Measurements from ENCODE around the gene FAF1.

GRCh38 chr1:47697508-47698704 is 260.1 kb downstream of the FOXD2 start:
- PRO-cap, 2 experiments = no peak in any of the 2 experiments

DNA sequence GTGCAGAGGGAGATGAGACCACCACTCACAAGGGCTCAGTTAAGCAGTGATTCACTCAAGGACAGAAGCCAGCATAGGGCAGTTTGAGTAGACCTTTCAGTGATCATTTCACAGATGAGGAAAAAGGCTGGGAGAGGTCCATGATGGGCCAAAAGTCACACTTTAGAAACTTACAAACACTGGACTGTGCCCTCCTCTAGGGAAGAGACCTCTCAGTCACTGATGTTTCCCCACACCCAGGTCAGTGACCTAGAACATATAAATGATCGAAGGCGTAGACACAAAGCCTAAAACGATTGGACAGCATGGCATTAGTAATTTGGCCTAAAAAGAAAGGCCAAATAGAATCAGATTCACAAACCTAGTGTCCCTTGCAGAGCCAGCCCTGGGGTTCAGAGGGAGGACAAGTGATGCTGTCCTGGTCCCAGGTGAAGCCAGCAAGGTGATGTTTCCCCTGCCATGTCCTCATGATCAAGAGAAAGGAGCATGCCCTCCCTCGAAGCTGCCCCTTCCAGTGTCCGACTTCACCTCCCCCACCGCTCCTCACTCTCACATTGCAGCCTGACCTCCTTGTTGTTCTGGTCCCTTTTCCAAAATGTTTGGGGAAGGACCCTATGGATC is 27.7 kb downstream of the TRABD2B start:
- PRO-cap, 2 experiments = peak in 1 of 2 experiments; most common plus-strand start position 356 of the sequence (in 1)

- PRO-cap, 2 experiments = no peak in any of the 2 experiments
Measured at GRCh38 chr1:48435449-48435801, 36.6 kb downstream of the SPATA6 start.

- PRO-cap, 2 experiments = no peak in any of the 2 experiments
Measured at GRCh38 chr1:49282760-49283261, 506.1 kb upstream of the BEND5 start.

DNA sequence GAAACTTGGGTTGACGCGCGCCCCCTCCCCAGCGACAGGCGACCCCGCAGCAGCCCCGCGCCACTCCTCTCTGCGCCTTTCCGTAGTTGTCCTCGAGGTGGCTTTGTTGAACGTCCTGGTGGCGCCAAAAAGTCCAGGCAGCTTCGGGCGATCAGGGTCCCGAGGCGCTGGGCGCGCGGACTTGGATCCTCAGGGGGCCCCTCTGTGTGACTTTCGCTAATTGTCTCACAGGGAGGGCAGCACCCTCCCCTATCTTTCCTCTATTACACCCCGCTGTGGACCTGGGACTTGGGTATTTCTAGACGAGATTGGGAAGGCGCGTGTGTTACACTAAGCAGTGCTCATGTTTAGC is 24.7 kb upstream of the AGBL4 start:
- PRO-cap, 2 experiments = no peak in any of the 2 experiments

- PRO-cap, 2 experiments = no peak in any of the 2 experiments
Measured at GRCh38 chr1:50466743-50467184, 43.5 kb upstream of the DMRTA2 start.

DNA sequence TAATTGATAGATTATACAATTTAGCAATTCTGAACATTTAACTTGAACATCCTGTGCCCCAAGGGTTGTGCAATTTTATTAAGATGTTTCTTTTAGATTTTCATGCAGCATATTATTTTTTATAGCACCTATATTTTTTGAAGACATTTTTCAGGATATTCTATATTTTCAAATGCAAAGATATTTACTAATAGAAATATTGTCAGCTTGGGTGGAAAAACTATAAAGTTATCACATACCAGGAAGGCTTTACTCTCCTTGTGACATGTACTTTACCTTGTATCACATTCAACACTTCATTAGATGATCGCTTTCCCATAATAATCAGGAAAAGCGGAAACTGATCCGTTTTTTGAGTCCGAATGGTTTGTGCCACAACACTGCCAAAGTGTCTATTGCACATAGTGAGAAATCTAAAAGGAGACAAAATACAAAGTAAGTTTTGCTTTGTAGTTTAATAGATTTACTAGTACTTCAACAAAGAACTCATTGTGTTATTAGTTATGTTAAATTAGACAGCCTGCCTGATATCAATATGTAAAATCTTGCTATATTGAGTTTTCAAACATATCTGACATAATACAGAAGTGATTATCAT is 116.2 kb upstream of the DMRTA2 start:
- PRO-cap, 2 experiments = no peak in any of the 2 experiments

DNA sequence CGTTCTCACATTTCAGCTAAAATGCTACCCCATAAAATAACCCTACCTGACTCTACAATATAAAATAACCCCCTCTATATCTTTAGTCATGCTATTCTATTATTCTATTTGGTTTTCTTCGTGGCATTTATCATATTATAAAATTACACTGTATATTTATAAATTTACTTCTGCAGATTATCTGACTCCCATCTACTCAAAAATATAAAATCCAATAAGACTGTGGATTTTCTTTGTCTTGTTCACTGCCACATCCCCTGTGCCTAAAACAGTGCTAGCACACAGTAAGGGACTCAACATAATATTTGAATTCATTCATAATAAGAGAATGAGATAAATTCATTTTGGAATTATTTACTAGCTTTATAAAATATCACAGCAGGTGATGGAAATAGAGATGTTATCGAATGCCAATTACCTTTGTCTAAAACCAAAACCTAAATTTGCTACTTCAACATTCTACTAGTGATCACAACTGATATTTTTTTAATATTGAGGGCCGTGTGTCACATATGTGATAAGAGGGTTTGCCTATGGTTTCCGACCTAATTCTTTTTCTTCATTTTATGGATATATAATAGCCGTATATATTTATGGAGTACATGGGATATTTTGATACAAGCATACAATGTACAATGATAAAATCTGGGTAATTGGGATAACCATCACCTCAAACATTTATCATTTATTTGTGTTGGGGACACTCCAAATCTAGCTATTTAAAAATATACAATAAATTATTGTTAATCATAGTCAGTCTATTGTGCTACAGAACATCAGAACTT is 117.2 kb downstream of the FAF1 start:
- PRO-cap, 2 experiments = no peak in any of the 2 experiments

- PRO-cap, 2 experiments = peak in 2 of 2 experiments; most common plus-strand start chr1:50960354 (in 2); most common minus-strand start chr1:50960115 (in 1)
Measured at GRCh38 chr1:50959425-50960491, at the start of gene FAF1. TSS of gene FAF1 (minus strand) at chr1:50960267.

DNA sequence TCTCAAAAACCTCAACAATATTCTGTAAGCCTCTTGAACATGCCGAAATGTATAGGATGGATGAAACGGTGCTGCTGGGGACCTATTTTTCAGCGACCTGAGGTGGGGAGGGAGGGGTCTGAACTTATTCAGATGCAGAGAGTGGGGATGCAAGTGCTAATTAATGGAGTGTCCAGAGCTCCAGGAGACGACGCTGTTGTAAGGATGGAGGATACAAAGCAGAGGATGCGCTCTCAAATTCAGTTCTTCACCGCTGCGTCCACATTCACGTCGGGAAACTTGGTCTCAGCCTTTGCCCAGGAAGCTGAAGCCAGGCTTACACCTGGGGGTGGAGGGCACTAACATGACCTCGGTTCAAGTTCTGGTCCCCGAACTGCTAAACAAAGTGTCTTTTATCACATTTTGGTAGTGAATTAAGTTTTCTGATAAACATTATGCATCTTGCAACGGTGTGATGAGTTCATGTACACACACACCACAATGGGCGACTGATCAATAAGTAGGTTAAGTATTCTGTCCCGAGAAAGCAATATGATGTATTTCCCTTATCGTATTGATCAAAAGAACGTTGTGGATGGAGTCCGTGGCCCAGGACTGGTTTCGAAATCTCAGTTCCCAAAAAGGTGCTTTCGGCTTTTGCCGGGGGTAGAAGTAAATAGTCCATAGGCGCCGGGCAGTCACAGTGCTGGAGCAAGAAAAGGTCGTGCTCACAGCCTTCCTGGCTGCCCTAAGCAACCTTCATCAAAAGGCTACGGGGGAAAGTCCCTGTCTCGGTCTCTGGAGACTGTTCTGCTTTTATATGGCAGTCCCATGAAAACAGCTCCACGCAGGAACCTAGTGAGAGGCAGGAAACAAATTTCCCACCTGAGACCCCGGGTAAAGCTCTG is 6.6 kb downstream of the CDKN2C start:
- PRO-cap, 2 experiments = peak in 2 of 2 experiments; most common plus-strand start position 682 of the sequence (in 2); most common minus-strand start position 533 of the sequence (in 1)

- PRO-cap, 2 experiments = no peak in any of the 2 experiments
Measured at GRCh38 chr1:51210299-51210664, 25.8 kb upstream of the RNF11 start.

GRCh38 chr1:51234696-51235454 is 1.2 kb upstream of the RNF11 start:
- PRO-cap, 2 experiments = peak in 1 of 2 experiments; most common plus-strand start chr1:51235285 (in 1)

DNA sequence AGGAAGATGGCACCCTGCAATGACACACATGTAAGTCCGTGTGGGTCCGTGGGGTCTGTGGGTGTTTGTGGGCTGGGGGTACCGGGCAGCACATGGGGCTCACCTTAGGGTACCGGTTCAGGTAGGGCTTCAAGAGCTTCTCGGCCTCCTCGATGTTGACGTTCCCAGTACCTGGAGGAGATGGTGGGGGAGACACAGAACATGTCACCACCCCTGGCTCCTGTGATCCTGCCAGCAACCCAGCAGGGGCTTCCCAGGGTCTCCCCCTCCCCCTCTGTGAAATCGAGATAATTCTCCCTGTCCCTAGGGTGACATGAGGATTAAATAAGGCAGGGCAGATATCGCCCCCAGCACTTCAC is 28.0 kb downstream of the TTC39A start:
- PRO-cap, 2 experiments = peak in 2 of 2 experiments; most common minus-strand start position 264 of the sequence (in 2)

DNA sequence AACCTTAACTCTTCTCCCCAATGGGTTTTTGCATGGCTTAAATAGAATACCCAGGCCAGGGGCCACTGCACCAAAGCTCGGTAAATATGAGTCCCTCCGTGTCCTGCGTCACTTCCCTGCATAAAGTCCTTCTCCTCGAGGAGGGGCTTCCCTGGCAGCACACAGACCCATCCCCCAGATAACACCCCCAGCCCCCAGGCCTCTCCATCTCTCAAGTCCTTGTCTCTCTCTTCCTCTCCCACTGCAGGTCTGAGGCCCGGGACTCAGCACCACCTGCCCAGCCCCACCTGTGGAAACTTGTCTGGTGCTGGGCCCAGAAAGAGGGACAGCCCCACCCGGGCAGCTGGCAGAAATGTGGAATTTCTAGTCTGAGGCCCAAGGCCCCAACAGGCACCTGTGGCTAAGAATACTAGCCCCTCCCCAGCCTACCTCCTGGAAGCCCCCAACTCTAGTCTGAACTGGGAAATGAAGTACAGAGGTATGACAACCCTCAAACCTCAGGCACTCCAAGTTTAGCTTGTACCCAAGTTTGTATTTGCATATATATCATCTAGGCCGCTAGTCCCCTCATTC is 15.4 kb downstream of the TTC39A start:
- PRO-cap, 2 experiments = no peak in any of the 2 experiments

- PRO-cap, 2 experiments = no peak in any of the 2 experiments
Measured at GRCh38 chr1:51394191-51394701, 63.9 kb upstream of the TTC39A start.

GRCh38 chr1:51416221-51416734 is 85.9 kb upstream of the TTC39A start:
- PRO-cap, 2 experiments = no peak in any of the 2 experiments

DNA sequence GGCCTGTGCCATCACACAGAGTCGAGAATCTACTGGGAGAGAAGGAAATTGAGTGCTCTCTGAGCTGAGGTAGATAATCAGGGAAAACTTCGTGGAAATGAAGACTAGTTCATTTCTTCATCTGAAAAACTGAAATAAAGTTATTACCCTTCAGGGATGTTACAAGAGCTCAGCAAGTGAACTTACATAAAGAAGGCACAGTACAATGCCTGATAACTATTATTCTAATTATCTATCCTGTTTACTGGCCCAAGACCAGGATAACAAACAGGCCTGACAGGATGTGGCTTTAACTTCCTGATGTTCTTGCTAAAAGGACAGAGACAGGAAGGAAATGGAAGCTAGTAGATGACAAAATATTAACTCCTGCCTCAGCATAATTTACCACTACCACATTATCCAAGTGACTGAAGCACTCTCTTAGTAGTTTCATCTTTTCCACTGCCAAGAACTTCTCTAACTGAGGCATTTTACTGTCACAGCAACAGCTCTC is 85.5 kb downstream of the EPS15 start:
- PRO-cap, 2 experiments = no peak in any of the 2 experiments

DNA sequence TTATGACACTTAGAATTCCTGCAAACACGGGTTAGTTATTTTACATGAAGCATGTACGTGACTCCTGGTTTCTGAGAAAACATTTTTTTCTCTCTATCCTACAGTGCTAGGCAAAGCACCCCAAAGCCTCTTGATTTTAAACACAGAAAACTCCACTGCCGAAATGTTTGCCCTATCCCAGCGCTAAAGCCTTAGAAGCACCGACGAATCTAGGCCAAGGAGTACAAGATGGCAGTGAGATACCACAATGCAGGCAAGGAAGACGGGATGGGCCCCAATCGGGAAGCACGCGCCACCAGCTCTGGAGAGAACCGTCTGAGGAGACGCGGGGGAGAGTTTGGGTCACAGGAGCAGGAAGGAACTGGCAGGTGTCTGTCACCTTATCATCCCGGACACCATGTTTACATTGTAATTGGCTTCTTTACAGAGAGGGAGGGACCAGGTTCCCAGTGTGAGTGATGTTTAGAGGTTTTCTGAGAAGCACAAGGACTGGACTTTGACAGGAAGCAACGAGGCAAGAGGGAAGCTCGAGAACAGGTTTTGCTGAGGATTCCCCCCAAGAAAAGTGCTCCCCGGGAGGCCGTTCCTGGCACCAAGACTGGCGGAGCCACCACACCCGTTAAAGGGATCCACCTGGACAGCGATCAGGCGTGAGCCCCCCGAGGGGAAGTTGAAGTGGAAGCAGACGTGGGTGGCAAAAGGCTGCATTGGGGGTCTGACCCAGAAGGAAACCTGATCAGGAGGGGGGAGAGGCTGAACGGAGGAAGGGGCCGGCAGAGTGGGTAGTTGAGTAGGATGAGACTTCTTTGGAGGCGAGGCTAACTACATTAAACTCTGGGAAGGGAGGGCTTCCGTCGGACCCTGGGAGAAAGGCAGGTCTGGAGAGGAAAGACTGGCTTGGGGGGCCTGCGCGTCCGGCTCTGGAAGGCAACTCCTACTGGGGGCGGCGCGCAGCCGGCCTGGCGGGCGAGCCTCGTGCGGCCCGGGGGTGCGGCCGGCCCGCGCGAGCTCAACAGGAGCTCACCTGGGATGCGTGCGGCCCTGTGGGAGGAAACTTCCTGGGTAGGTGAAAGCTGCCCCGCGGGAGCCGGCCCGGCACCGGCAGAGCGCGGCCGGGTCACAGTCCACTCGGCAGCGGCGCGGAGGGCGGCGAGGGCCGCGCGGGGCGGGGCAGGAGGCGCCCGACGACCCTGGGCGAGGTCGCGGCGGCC is 864 bp downstream of the EPS15 start:
- PRO-cap, 2 experiments = peak in 2 of 2 experiments; most common plus-strand start position 499 of the sequence (in 2); most common minus-strand start position 317 of the sequence (in 1)

GRCh38 chr1:51617222-51618211 is 625 bp downstream of the OSBPL9 start:
- PRO-cap, 2 experiments = no peak in any of the 2 experiments

- PRO-cap, 2 experiments = no peak in any of the 2 experiments
Measured at GRCh38 chr1:51792959-51793933, 85.3 kb downstream of the NRDC start.

Data from Metastatic Liver Carcinoma in the Adrenal Gland (tissue), 2 donors.